Subcutaneous preadipocyte (primary cell): ENCODE measurements around a stretch of chr12.

GRCh38 chr12:89438799-89439478, 85.7 kb downstream of the GALNT4 start:
- CAGE, long polyA plus RNA, result no peak

GRCh38 chr12:89525065-89525764, 619 bp upstream of the GALNT4 start:
- CAGE, long polyA plus RNA, result no peak

DNA sequence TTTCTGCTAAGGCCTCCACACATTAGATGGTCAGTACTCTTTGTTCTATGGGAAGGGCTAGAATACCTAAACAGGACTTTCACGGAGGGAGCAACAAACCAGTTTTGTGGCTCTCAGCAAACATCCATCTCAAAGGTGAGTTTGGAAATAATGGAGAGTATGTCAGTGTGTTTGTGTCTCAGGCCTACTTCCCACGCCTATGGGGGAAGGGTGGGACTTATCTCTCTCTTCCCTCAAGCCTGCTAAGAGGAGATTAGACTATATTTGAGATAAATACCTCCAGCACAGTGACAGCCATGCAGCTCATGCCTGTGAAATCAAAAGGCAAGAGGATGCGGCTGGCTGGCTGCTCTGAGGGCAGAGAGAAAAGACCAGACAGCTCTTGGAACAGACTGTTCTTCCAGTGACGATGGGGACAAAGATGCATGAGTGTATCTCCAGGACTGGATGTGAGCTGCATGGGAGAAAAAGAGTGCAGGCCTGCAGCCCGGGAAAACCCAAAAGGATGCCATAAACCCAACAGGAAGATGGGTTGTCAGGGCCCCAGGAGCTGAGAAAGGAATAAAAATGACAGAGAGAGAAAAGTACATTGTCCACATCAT, 14.8 kb upstream of the POC1B start:
- CAGE, long polyA plus RNA, result no peak

DNA sequence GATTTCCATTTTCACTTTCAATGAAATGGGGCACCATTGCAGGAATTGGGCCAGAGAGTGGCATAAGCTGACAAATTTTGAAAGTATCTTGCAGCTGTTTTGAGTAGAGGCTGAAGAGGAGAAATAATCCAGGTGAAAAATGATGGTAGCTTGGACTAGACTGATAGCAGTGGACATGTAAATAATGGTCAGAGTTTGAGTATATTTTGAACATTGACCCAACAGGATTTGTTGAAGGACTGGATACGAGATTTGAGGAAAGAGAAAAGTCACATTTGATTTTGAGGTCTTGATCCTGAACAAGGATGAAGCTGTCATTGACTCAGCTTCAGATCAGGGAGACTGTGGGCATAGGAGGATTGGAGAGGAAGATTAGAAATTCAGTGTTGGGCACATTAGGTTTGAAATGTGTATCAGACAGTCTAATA, 22.9 kb upstream of the POC1B start:
- CAGE, long polyA plus RNA, result no peak

- CAGE, long polyA plus RNA, result no peak
Observed at GRCh38 chr12:89706892-89707404, 1.7 kb downstream of the ATP2B1 start.

GRCh38 chr12:89984709-89985422, 276.2 kb upstream of the ATP2B1 start:
- CAGE, long polyA plus RNA, result no peak

GRCh38 chr12:90954529-90954903, 460 bp downstream of the CCER1 start:
- CAGE, long polyA plus RNA, result no peak

DNA sequence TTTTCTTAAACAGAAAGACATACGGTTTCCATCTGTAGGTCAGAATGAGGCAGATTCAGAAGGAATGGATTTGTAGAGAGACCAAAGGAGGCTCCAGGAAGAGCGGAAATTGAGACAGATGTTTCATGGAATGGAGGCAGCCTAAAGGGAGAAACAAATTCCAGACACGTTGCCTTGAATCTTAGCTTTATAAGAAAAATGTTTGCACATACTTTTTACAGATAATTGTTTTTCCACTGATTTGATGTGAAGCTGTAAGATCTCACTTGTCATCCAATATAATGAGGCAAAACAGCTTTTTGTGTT, 24.8 kb downstream of the EPYC start:
- CAGE, long polyA plus RNA, result no peak

DNA sequence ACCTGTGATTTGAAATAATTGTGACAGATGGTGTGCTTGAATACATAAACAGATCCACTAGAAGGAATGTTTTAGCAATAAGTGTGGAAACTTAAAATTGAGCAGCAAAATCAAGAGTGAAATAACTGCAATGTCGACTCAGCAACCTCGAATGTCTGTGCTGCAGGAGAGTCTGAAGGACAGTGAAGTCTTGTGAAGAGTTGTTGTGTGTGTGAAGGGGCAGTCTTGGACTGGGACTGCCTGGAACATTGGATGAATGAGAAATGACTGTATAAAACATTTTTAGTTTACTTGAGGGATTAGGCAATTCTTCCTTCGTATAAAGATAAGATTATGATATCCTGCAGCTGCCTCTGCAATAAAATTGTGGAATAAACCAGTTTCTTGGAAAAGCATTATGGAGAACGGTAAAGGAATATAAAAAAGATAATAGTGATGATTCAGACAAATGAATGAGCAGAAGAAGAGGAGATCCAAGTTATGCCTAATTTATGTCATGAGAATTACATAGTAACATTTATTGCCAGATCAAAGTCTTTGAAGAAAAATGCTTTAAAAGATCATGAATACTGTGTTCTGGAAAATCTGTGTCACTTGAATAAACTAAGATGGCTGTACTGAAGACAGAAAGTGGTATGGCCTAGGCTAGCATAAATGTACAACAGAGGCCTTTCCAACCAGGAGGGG, 30.9 kb upstream of the LUM start:
- CAGE, long polyA plus RNA, result no peak

GRCh38 chr12:91562419-91562914, 379.9 kb upstream of the DCN start:
- CAGE, long polyA plus RNA, result no peak

DNA sequence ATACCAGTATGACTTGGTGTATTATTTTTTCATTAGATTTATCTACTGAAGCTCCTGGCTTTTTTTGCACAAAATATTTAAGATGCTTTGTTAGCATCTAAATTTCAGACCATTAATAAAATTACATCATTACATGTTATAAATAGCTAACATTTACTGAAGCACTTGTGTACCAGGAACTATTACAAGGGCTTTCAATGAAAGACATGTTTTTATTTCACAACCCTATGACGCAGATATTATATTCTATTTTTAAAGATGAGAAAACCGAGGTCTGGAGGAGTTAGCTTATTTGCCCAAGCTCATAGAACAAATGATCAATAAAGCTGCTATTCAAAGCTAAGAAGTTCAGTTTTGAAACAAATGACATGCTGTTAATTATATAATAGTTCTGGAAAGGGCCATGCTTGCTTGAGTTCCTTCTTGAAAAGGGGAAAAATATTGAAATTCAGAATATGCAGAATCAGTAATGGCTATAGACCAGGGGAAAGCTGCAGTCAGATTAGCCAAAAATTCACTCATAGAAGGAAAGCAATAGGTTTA, 420.5 kb upstream of the DCN start:
- CAGE, long polyA plus RNA, result no peak

DNA sequence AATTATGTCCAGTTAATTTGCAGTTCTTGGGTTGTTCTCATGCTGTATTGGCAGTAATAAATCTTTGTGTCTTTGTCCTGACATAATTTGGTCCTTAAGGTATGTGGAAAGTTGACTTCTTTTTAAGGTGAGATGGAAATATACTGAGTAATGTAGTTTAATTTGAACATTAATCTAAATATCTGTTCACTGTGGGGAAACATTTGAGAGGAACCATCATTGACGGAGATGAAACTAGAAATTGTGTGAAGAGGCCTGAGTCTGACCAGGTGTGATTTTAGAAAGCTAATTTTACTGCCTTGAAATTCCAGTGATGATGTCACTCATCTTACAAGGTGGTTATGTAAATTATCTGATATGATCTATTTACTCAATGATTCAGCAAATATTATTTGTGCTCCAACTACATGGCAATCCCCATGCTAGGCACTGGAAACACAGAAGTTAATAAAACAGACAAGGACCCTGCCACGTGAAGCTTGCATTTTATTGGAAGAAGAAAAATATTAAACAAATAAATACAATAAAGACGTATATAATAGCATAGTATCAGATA, 435.6 kb upstream of the DCN start:
- CAGE, long polyA plus RNA, result no peak

DNA sequence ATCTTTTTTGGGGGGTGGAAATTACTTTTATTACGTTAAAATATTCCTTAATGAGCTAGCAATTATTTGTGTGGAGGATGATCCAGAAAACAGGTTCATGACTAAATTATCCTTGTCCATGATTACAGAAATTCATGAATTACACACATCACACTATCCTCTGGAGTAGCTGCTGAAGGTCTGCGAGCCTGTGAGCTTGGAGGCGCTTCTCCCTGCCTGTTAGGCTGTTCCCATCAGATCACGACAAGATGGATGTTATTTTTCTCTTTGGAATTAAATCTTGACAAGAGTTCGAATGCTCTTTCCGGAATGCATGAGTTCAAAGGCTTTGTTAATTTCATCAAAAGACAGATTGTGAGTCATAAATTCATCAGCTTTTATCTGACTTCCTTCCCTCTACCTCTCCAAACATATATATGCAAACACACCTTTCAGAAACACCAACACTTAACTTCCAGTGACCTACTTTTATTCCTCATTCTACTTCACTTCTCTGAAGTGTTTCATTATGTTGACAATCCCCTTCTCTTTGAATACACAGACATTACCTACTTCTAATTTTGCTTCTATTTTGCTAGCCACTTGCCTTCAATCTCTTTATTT, 274.7 kb downstream of the BTG1 start:
- CAGE, long polyA plus RNA, result no peak

DNA sequence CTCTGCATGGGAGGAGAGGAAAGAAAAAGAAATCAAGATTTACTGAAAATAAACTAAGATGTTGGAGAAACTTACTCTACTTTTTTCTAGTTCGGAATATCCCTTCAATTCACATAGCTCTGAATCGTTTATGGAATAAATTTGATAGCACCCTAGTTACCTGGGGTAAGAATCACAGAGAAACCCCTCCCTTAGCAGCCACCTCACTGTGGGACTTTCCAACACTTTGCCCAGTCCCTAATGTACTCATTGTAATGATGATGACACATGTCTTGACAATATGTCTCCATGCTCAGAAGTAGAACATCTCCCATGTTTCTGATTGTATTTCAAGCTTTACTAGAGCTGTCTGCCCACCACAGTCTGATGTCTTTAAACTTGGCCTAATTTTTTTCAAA, 267.8 kb downstream of the BTG1 start:
- CAGE, long polyA plus RNA, result no peak

DNA sequence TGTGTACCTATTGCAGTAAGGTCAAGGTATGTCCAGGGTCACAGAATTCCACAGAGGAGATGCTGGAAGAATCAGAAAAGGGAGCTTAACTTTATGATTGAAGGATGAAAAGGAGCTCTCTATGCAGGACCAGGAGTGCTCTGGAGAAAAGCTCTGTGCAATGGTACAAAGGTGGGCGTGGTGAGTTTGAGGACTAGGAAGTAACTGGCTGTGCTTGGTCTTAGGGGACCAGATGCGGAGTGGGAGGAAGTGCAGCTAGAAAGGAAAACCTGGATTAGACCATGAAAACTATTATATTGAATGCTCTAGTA, 56.9 kb downstream of the BTG1 start:
- CAGE, long polyA plus RNA, result no peak

GRCh38 chr12:92121020-92121725, 24.5 kb downstream of the BTG1 start:
- CAGE, long polyA plus RNA, result no peak

DNA sequence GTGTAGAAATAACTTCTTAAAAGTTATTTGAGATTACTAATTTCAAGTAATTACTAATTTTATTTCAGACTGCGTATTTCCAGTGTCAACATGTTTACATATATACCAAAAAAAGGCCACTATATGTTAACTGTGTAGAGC, 3.5 kb downstream of the BTG1 start:
- CAGE, long polyA plus RNA, result no peak

DNA sequence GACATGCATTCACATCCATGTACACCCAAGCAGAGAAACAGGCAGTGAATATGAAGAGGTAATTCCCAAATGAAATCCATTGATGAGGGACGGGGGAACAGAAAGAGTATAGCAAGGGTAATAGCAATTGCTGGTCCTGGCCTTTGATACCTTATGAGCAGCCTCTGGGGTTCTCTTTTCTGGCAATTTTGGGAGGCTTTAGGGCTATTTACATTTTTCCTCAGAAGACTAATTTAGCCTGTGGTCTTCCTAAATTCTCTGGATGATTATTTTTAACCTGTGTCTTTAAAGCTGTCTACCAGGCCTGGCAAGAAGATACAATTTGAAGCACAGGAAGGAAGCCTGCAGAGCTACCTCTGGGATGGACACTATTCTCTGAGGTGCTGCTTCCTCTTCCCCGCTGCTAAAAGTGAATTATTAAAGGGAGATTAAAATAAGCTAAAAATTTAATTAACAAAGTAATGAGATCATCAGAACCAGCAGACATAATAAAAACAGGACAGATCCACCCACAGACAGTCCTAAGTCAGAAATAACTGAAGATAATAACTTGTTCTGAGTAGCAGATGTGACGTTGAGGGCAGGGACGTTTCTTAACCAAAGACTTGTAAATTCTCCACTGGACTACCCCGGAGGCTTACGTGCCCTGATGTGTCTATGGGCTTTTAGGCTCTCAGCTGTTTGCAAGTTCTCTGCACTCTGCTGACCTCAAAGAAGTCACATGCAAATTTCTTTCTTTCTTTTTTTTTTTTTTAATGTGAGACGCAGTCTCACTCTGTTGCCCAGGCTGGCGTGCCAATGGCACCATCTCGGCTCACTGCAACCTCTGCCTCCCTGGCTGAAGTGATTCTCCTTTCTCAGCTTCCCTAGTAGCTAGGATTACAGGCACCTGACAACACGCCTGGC, 26.8 kb upstream of the BTG1 start:
- CAGE, long polyA plus RNA, result no peak

- CAGE, long polyA plus RNA, result no peak
Observed at GRCh38 chr12:92297743-92298393, 152.2 kb upstream of the BTG1 start.

- CAGE, long polyA plus RNA, result no peak
Observed at GRCh38 chr12:92365212-92365864, 219.7 kb upstream of the BTG1 start.